ENCODE measurements around the gene OAF.

DNA sequence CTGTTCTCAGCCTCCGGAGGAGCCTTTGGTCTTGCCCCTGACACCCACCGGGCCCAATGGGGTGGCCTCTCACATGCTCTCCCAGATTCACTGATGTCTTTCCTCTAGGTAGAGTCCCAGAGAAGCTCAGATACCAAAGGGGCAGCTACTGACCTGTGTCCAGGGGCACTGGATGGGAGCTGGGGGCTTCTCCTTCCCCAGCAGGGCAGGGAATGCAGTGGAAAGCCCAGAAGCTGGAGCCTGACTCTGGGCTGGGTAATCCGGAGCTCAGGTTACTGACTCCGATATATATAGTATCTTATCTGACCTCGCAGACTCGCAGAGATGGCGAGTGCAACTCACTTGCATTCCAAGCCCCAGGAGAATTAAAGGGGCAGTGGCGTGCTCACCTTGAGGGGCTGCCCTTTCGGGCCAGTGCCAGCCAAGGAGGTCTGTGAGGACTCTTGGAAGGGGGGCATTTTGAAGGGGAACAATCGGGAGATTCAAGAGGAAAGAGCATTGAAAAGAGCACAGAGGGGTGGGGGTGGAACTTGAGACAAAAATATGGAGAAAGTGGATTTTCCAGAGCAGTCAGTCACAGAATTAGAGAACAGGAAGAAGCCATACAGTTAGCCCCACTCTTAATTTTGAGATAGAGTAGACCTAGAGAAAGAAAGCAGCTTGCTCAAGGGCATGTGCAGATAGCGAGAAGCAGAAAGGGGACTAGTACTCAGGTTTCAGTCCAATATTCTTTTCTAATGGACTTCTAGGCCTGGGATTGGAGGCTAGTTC is 2.5 kb downstream of the USP2 start:
- PRO-cap = no peak

DNA sequence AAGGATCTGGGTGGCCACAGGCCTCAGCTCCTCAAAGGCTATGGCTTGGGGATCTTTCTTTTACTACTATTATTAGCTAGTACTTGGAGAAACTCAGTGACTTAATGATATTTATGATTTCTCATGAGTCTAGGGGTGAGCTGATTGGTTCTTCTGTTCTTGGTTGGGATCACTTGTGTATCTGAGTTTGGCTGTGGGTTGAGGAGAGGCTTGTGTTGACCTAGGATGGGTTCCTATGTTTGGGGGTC is 80.1 kb upstream of the THY1 start:
- PRO-cap = unidirectional peak, plus-strand start at position 194 of the sequence

DNA sequence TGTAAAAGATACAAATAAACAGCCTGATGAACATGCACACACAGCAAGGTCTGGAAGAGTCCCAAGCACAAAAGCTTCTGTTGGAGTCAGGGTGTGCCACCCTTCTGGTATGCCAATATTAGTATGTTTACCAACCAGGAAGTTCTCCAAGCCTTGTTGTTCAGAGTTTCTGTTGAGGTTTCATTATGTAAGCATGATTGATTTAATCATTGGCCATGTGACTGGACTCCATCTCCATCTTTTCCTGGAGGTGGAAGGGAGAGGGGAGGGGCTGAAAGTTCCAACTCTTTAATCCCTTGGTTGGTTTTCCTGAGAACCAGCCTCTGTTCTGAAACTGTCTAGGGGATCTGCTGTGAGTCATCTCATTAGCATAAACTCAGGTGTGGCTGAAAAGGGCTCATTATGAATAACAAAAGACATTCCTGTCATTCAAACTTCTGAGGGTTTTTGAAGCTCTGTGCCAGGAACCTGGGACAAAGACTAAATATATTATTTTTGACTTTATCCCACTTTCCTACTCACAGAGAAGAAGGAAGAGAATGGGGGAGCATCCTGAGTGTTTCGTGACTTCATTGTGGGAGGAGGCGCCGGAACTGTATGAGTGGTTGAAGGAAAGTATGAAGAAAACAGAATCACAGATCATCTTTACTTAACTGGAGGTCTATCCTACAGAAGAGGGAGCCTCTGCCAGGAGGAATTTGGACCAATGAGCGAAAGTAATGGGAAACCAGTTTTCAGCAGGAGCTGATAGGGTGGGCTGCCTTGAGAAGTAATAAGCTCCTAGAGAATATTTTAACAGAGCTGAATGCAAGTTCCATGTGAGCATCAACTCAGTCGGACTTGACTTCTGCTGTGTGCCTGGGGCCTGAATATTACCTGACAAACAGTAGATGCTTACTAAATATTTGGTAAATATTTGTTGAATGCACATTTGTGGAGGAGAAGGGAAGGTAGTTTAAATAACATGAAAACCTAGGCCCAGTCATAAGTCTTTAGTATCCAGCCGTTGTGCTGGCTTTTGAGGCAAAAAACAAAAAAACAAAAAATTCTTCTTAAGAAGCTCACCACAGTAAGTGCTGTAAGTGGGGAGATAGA is 138.0 kb downstream of the NECTIN1 start:
- PRO-cap = no peak

- PRO-cap = no peak
Observed at GRCh38 chr11:119696353-119697499, 32.3 kb downstream of the NECTIN1 start.

GRCh38 chr11:119729969-119730328 is 949 bp upstream of the NECTIN1 start:
- PRO-cap = unidirectional peak, plus-strand start at chr11:119730093

DNA sequence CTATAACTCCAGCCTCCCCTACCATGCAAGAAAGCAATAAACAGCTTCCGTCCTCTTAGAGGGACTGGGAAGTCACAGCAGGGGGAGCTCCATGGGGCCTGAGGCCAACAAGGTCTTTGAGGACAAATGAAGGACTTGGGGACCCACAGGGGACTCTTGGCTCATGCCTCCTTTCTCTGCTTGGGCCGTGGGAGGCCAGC is 159.2 kb upstream of the NECTIN1 start:
- PRO-cap = no peak

GRCh38 chr11:120137125-120137749 is 676 bp downstream of the TRIM29 start:
- PRO-cap = no peak

DNA sequence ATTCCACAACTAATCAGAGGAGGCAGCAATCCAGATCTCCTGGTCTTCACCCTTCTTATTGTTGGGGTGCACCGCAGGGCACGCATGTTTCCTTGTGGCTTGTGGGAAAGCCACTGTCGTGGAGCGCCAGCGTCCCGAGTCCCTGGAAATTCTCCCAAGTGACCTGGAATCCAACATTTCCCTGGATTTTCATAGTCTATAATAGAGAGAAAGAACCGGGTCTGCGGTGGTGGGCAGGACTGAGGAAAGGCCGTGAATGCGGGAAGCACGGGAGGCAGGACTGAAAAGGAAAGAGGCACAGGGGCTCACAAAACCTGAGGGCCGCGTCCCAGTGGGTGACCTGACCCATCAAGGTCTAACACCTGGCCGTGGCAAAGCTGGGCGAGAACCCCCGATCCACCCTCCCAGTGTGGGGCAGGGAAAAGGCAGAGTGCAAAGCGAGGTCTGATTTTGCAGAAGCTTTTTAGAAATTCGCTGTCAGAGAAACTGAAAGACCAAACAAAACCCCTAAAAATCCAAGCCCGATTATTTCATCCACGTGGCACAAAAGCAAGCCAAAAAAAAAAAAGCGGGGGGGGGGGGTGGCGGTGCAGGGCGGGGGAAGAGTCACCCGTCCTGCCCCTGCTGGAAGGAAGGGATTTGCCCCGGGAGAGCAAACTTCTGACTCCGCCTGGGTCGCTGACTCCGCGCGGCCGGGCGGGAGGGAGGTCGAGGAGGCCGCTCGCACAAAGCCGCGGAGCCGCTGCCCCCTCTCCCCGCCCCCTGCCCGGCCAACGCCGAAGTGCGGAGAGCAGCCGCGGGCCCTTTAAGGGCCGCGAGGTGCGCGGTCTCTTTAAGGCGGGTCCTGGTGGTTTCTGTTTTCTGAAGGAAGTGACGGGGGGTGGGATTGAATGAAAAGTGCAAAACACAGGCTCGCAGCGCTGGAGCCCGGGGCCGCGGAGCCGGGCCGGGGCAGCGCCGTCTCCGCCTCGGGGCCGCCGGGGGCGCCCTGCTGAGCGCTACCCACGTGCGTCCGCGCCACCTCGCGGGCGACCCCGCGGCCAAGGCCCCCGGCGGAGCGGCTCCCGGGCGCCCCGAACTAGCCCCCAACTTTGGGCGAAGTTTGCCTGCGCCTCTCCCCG is at the start of gene OAF:
Gene OAF, plus strand, starts transcription at position 920 of the 1,121 bp plus-strand sequence.
- PRO-cap = unidirectional peak, plus-strand start at position 663 of the sequence; bidirectional peak, plus-strand start at position 886 of the sequence, minus-strand start at position 764 of the sequence

DNA sequence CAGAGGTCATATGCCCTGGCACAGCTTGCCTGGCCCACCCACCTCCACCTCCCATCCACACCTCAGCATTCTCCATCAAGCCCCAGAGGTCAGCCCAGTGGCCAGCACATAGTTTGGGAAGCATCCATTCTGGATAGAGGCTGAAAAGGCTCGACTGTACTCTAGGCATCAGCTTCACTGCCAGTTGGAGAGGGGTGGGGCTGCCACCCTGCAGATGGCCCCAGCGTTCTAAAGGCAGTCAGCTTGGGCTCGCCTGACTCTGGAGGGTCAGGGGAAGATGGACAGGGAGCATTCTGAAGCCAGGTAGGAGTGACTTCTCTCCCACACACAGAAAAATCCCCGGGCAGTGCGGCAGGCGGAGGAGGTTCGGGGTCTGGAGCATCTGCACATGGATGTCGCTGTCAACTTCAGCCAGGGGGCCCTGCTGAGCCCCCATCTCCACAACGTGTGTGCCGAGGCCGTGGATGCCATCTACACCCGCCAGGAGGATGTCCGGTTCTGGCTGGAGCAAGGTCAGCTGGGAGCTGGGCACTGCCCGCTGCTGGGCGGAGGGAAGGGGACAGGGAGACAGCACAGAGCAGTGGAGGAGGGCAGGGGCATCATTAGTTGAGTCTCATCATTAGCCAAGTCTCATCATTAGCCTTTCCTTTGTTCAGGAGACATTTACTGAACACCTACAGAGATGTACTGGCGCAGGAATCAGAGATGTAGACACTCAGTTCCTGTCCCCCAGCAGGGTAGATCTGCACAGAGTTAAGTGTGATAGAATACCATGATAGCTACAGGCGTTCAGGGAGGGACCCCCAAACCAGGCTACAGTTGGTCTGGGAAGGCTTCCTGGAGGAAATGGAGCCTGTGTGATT is 13.2 kb upstream of the POU2F3 start:
- PRO-cap = no peak

DNA sequence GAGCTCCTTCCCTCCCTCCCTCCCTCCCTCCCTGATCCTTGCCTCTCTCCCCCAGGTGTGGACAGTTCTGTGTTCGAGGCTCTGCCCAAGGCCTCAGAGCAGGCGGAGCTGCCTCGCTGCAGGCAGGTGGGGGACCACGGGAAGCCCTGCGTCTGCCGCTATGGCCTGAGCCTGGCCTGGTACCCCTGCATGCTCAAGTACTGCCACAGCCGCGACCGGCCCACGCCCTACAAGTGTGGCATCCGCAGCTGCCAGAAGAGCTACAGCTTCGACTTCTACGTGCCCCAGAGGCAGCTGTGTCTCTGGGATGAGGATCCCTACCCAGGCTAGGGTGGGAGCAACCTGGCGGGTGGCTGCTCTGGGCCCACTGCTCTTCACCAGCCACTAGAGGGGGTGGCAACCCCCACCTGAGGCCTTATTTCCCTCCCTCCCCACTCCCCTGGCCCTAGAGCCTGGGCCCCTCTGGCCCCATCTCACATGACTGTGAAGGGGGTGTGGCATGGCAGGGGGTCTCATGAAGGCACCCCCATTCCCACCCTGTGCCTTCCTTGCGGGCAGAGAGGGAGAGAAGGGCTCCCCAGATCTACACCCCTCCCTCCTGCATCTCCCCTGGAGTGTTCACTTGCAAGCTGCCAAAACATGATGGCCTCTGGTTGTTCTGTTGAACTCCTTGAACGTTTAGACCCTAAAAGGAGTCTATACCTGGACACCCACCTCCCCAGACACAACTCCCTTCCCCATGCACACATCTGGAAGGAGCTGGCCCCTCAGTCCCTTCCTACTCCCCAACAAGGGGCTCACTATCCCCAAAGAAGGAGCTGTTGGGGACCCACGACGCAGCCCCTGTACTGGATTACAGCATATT is 10.9 kb upstream of the POU2F3 start:
- PRO-cap = no peak

- PRO-cap = no peak
Observed at GRCh38 chr11:120230818-120231168, 9.1 kb upstream of the POU2F3 start.

GRCh38 chr11:120326684-120327302 is 1.7 kb downstream of the TLCD5 start:
- PRO-cap = no peak

DNA sequence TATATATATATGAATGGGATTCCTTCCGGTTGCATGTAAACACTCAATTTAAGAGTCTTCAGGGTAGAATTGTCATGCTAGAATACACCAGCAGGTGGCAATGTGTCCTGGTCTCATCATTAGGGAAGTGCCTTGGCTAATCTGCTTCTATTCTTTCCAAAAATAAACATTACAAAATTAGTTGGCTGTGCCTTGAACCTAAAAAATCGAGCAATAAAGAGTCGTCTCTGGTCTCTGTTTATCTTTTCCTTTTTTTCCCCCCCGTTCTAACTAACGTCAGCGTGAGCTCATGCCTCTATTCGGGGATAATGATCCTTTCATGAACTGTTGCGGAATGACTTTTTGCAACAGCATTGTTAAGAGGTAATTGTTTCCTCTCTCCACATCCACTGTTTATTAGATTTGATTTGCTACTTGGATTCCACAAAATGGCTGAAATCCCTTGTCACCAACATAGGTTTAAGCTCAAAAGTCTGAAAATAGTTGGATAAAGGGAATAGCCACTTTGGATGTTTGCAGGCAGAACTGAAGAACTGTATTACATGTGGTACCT is 1.2 kb upstream of the ARHGEF12 start:
- PRO-cap = no peak

- PRO-cap = no peak
Observed at GRCh38 chr11:120467086-120467532, 44.4 kb upstream of the GRIK4 start.

DNA sequence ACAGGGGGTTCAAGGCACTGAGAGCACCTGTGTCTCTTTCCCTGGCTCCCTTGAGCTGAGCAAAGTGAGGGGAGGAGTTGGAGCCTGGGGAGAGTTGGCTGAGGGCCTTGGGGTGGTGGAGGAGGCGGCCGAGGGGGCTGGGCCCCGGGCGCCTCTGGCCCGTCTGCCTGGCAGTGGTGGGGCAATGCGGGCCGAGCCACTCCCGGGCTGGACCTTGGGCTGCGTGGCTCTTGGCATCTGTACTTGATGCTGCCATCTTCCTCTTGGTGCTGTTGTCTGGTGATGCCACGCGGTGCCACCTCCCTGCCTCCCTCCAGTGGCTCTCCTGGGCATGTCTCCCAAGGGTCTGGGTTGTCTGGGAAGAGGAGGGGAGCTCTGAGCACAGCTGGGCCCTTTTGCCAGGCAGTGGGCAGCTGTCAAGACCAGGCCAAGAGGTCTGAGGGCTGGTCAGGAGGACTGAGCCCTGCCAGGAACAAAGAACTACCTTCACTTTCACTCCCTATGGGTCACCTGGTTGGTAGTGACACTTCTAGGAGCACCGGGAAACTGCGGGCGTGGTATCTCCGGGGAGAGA is 1.3 kb downstream of the GRIK4 start:
- PRO-cap = no peak

GRCh38 chr11:121035300-121035839 is 11.5 kb downstream of the TBCEL start:
- PRO-cap = no peak

DNA sequence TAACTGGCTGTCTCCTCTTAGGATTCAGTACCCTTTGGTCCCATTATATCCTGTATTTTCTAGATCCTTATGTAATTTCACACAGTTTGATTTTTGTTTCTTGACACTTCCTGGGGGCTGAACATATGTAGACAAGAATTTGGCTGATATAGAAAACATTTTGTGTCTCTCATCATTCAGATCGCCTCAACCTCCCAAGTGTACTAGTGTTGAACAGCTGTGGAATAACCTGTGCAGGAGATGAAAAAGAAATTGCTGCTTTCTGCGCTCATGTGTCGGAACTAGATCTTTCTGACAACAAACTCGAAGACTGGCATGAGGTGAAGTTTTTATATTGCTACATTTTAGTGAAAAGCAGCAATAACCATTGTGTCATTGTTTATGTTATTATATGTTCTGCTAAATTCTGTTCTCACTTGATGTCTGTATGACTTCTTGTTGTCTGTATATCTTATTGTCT is 23.5 kb downstream of the TBCEL start:
- PRO-cap = no peak

DNA sequence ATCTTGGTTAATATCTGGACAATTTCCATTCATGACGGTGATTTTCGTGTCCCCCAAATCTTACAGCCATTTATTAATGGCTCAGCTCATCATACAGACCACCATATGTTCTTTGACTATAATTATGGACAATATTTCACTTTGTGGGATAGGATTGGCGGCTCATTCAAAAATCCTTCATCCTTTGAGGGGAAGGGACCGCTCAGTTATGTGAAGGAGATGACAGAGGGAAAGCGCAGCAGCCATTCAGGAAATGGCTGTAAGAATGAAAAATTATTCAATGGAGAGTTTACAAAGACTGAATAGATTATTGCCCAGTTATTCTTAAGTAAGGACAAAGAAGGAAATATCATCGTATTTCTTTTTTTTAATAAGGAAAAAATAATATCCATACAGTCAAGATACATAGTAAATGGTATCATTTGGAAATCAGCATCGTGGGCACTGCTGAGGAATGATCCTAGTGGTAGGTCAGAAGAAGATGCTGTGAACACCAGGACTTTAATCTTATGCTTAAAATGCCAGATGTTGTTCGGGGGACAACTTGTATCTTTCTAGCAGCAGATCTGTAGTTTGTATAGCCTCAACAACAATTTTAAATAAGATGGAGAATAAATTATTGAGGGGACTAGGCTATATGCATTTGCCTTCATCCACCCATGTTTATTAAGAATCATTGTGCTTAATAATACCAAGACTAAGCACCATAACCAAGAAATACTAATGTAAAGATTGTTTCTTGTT is 14.8 kb downstream of the SC5D start:
- PRO-cap = no peak

DNA sequence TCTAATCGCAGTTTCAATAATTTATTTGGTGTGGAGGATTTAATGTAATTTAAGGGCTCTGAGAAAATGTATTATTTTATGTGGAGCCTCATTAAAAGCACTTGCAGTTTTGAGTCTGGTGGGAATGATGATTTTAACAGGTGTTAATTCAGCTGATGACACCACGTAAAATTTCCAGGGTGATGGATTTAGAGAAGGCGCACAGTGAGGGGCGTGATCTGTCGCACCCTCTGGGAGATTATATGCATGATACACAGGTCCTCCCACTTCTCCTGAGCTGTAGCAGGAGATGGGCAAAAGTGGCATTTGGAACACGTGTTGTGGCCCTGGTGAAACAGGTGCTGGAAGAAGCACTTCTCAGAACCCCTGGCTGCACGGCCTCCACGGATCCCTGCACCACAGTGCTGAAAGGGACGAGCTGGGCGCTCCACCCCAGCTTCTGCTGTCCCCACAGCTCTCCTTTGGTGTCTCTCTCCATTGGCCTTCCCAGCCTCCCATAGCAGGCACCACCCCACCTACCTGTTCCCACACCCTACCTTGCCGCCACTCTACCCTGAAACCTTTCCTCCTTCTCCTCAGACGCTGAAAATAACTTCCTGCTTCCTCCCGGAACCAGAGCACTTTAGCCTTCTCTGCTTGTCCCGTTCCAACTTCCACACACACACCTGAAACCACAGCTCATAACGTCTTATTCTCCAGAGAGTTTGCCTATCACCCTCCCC is 6.9 kb upstream of the SORL1 start:
- PRO-cap = no peak

GRCh38 chr11:121453318-121454341 is 1.5 kb downstream of the SORL1 start:
- PRO-cap = no peak

All from duodenum (tissue), 1 donor.